Zone of skin (tissue), 1 donor: Measurements from ENCODE around the genes TCL1B, BDKRB2 and ATG2B.

GRCh38 chr14:95535771-95536604, 1.1 kb downstream of the GLRX5 start:
- RRBS, result no CpG with 5 or more reads among the region's 14 CpGs

DNA sequence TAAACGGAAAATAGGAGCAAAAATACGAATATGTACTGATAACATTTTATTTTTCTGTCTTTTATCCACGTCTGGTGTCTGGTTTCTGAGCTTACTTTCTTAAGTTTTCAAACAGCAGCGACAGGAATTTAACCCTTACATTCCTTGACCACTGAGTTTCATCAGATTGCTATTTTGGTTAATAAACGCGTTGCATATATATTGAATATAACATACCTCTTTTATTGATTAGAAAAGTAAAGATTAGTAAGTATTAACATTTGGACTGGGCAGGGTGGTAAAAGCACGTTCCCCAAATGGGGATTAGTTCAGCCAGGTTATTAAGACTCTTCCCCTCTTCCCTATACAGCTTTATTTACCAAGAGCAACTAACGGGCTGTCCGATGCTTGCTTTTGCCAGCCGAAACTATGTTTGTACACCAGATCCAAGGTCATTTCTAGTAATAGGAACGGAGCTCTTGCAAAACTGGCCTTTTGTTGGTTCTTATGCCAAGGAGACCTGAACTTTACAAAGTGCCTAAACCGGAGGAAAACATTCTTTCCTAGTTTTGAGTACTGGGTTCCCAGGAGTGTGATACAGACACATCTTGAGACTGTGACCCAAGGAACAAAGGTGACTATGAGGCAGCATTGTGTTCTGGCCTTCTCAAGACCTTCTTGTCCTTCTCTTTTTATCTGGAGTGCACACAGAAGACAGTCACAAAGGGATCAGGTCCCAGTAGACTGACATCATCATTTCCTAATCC, 2.5 kb downstream of the GLRX5 start:
- RRBS, result no CpG with 5 or more reads among the region's 12 CpGs

GRCh38 chr14:95686277-95686676, at the start of gene TCL1B:
TSS of gene TCL1B (plus strand) at chr14:95686426.
- RRBS, result 67% methylated on average over 5 of the region's 22 CpGs

- RRBS, result 2% methylated on average over 12 of the region's 33 CpGs
Measured at GRCh38 chr14:96204516-96205422, at the start of gene BDKRB2. TSS of gene BDKRB2 (plus strand) at chr14:96204839.

- RRBS, result no CpG with 5 or more reads among the region's 8 CpGs
Measured at GRCh38 chr14:96309087-96309710, 53.2 kb downstream of the BDKRB1 start.

DNA sequence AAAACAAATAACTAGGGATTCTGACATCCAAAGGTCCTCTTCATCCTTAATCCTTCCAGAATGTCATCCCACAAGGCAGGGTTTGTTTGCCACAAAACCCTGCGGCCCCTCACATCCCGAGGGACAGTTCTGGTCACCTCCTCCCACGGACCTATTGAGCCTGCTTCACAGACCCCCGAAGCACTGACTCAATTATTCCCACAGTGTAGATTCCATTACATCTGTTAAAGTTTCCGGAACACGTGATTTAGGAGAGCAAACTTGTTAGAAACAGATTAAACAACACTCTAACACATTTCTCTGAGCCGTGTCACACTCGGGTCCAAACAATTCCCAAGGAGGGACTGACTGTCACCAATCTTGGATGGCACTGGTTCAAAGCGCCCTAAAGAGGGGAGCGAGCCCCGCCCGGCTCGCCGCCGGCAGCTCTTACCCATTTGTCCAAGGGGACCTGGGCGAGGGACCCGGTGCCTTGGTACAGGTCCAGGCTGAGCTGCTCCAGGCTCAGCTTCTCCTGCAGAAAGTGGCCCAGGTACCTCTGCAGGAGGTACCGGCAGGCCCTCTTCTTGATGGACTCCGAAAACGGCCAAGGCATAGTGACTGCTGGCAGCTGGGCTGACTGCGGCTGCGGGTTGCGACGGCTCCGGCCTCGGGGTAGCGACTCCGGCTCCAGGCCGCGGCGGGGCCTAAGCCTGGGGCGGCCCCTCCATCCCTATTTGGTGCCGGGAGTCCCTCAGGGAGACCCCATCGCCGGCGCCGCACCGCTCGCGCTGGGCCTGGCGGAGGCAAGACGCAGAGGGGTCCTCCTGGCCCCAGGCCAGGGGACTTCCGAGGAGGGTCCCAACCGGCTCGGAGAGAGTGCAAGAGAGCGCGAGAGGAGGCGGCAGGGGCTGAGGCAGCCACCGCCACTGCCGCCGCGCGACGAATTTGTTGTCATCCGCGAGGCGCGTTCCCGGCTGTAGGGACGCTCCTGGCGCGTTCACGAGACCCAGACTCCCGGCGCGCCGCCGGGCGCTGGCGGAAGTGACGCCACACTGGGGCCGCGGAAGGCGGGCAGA, at the start of gene ATG2B:
Gene ATG2B, minus strand, starts transcription at position 960 of the 1,058 bp plus-strand sequence.
- RRBS, result 1% methylated on average over 45 of the region's 74 CpGs

DNA sequence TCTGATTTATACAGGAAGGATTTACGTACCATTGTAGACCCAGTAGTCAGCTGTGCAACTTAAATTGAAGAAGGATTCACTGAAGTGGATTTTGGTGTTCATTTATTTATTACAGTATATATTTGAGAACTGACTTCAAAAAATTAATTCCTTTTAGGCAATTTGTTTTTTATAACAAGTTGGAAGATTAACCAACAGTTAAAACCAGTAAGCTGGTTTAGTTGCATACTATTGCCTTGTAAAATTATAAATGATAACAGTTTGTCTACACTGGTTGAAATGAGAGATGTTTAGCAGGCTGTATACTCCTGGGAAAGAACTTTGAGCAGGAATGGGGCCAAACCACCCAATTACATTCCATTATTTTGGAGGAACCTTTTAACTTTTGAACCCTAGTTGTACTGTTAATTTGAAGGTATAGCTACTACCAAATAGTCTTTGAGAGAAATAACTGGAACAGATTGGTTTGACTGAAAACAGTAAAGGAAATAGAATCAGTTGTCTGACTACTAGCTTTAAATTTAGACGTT, 33.9 kb downstream of the PAPOLA start:
- RRBS, result no CpG with 5 or more reads among the region's 2 CpGs

- RRBS, result no CpG with 5 or more reads among the region's 3 CpGs
Measured at GRCh38 chr14:96554228-96554912, 52.2 kb downstream of the PAPOLA start.

GRCh38 chr14:96592549-96593021, 90.4 kb downstream of the PAPOLA start:
- RRBS, result 4% methylated on average over 19 of the region's 39 CpGs

- RRBS, result no CpG with 5 or more reads among the region's 6 CpGs
Measured at GRCh38 chr14:97707500-97708022, 910.4 kb downstream of the VRK1 start.

GRCh38 chr14:98443945-98444451, 828.0 kb downstream of the BCL11B start:
- RRBS, result no CpG with 5 or more reads among the region's 4 CpGs

DNA sequence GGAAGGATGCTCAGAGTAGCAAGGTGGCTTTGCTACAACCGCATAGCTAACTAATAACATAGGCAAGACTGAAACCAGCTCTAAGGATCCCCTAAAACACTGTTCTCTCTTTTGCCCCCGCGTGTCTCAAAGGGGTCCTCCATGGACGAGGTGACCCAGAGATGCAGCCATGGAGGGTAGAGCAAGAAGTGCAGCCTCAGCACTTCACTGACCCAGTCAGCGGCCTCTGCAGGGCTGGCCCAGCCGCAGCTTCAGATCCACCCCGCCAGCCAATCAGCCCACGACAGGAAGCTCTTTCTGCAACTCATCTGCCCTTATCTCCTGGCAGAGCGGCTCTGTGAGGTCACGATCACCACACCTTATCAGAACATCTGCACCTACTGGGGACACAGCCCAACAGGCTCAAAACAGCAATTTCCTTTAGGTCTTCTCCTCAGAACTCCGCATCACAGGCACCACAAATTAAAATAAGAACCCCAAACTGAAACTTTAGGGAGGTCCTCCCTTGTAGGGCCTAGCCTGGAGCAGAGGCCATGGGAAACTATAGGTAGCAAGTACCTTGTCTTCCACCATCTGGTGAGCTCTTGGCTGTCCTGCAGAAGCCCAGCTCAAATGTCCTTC, 287.3 kb downstream of the BCL11B start:
- RRBS, result no CpG with 5 or more reads among the region's 11 CpGs

GRCh38 chr14:99188784-99189143, 83.2 kb downstream of the BCL11B start:
- RRBS, result no CpG with 5 or more reads among the region's 17 CpGs

DNA sequence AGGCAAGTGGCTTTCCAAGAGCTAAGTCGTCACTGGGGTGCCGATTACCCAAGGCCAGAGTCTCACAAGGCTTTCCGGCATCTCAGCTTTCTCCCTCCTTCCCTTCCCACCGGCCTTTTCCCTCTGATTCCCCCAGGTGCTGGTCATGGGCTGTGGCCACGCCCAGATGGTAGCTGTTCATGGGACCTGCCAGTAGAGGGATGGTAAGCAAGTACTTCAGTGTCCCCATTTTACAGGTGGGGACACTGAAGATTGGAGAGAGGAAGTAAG, 47.6 kb downstream of the BCL11B start:
- RRBS, result no CpG with 5 or more reads among the region's 5 CpGs

DNA sequence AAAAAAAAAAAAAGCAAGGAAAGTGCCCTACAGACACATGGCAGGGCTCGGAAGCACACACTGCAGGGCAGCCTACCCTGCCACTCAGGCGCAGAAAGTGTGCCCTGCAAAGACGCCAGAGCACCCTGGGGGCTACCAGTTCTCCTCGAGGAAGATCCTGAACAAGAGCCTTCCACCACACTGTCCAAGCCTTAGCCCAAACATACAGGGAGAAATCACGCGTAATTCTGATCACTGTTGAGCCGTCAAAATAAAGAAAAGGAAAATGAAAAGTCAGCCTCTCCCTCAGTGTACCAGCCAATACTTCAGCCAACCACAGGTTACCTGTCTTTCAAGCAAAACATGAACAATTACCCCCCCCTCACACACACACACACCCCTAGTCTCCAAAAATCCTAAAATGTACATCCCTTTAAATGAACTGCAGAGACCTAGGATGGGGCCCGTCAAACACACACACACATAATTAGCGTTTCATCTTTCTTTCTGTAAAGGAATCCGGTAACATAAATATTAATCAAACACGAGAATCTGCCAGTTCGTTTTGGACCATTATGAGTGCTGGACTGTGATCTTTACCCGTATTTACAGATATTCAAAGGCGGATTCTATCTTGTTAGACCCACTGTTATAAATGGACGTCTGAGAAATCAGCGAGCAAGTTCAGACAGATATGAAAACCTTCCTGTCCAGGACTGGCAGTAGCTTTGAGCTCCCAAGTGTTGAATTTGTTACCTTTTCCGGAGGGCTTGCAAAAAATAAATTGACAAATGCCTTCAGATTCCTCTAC, 27.9 kb downstream of the BCL11B start:
- RRBS, result no CpG with 5 or more reads among the region's 17 CpGs

DNA sequence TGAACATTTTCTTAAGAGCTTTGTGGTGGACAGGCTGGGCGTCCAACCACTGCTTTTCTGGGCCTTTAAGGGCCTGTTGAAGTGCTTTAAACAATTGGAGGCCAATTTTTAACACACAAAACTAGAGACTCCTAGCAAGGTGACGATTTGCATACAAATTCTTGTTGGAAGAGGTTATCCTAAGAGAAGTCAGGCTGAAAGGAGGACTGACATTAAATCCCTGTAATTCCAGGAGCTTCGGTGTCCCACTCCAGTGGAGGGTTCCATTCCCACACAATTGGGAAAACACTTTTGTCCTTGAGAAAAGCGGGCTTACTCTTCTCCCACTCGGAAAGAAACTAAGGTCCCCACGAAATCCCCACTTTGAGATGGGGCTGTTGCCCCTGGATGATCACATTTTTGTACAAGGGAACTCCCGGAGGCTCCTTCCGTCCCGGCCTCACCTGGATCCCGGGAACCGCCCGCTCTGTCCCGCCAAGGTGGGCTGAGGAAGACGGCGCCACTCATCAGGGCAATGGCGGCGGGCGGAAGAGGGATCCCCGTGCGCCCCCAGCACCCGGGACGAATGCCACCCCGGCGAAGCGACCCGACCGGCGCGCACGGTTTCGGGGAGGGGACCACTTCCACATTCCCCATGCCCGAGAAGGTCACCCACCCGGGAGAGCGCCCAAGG, 26.8 kb downstream of the BCL11B start:
- RRBS, result 8% methylated on average over 11 of the region's 34 CpGs

- RRBS, result no CpG with 5 or more reads among the region's 34 CpGs
Measured at GRCh38 chr14:99266078-99267268, 5.5 kb downstream of the BCL11B start.

GRCh38 chr14:99315983-99316341, 44.0 kb upstream of the BCL11B start:
- RRBS, result no CpG with 5 or more reads among the region's 4 CpGs

- RRBS, result no CpG with 5 or more reads among the region's 9 CpGs
Measured at GRCh38 chr14:99468621-99469448, 11.8 kb downstream of the SETD3 start.

GRCh38 chr14:99514950-99515492, 33.8 kb downstream of the CCNK start:
- RRBS, result 8% methylated on average over 2 of the region's 22 CpGs